Smooth muscle cell (in vitro differentiated cells): ENCODE measurements around the genes MTFR1L, AUNIP, STMN1 and ZNF593.

GRCh38 chr1:25819493-25820524, at the start of gene MTFR1L:
Gene MTFR1L, plus strand, starts transcription at chr1:25819954.
- RAMPAGE, long total RNA, result start-site peak on the plus strand at chr1:25819947-25820013, 348 and 511 reads in 2 replicates

DNA sequence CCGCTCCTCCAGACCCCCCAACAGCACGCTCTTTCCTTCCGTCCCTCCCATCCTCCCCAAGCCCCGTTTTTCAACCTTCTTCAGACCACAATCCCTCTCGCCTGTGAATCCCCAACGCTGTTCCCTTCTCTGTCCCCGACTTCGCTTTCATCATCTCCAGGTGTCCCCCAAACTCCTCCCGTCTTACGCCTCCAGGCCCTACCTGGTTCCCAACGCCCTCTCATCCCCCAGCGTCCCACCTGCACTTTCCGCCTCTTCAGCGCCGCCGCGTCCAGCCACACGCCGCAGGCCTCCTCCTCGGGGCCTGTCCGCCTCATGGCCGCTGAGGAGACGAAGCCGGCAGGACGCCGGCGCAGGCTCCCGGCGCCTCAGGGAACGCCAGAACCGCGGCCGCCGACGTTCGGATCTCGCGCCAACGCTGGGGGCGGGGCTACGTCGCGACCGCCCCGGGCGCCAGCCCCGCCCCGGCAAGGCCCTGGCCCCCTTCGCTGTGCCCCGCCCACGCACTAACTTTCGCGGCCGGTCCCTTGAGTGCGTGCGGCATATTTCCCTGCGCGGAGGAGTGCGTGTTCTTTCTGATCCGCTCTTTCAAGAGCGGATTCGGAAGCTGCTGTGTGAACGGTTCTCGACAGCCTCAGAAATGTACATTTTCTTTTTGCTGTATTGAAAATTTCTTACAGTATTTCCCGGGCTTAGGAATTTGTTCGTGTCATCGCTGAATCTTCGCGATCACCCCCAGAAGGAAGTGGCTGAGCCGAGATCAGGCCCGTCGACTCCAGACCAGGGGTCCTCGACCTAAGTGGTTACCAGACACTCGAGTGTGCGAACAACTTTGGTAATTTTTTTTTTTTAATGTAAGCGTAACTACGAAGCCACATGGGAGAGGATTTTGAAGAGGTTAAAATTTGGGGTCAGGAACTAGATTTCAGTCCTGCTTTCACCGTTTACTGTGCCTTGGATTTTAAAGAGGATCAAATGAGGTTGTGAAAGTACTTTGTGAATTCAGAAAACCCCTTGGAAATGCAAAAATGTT, at the start of gene AUNIP:
Gene AUNIP, minus strand, starts transcription at position 417 of the 1,033 bp plus-strand sequence.
- RAMPAGE, long total RNA, result start-site peak on the minus strand centred at position 372 of the sequence, 97 bp wide, 69 and 17 reads in 2 replicates; start-site peak on the plus strand centred at position 540 of the sequence, 73 bp wide, 11 and 18 reads in 2 replicates

DNA sequence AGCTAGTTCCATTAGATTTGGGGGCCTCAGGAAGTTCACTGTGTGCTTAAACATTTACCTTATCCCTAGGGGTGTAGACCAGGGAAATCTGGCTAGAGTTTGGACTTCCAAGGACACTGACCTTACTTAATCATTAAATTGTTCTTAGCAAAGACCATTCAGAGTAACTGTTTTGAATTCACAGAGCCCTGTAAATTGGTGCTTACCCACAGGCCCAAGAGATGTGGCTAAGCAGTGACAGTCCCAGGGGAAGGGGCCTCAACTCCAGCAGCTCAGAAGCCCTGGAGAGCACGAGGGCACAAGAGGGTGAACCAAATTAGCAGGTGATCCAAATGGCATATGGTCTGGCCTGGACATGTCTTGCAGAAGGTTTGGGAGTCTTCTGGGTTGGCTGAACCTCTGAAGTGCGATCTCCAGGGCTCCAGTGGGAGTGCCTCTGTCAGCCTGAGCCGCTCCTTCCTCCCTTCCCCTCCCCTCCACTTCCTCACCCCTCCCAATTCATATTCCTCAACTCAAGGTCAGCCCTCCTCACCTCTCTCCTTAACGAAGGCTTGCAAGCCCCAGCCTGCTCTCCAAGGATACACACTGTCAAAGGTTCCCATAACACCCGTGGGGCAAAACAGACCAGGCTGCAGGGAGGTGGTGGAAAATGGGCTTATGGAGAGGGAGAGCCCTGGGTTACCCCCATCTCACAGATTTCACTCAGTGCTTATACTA, 4.3 kb downstream of the PAQR7 start:
- RAMPAGE, long total RNA, result no peak

- RAMPAGE, long total RNA, result start-site peak on the minus strand at chr1:25906416-25906445, 4,419 and 2,498 reads in 2 replicates
Measured at GRCh38 chr1:25906343-25906739, at the start of gene STMN1. Gene STMN1, minus strand, starts transcription at chr1:25906419.

- RAMPAGE, long total RNA, result no peak
Measured at GRCh38 chr1:25907468-25907941, 1.3 kb upstream of the STMN1 start.

DNA sequence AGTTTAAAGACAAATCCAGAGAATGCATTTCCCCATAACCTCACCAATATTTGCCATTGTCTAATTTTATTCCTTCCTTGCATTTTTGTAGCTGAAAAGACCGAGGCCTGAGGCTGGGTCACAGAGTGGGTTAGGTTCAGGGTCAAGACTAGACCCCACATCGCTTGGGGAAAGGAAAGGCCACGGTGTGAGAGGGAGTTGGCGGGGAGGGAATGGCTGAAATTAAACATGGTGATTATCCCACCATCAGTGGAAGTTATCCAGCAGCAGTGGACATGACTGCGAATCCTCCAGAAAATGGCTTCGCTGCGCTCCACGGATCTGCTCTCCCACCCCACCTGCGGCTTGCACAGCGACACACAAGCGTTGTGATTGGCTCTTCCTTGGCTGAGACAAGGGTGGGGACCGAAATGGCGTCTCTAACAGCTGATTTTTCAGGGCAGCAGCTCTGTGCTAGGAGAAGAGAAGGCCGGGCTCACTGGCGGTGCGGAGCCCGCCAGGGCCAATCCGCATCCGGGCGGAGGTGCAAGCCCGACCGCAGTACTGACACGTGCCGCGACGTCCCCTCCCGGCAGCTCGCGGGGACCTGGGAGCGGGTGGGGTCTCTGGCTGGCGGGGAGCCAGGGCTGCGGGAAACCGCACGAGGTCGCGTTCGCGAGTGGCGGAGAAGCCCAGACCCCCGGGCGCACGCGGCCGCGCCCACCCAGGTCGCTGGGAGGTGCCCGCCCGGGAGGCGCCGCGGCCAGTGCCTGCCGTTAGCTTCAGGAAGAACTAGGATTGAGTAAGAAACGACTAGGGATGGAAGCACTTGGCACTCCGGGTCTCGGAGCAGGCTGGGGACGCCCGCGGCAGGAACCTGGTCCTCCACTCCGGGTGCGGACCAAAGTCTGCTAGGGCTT, 16.3 kb upstream of the STMN1 start:
- RAMPAGE, long total RNA, result no peak

DNA sequence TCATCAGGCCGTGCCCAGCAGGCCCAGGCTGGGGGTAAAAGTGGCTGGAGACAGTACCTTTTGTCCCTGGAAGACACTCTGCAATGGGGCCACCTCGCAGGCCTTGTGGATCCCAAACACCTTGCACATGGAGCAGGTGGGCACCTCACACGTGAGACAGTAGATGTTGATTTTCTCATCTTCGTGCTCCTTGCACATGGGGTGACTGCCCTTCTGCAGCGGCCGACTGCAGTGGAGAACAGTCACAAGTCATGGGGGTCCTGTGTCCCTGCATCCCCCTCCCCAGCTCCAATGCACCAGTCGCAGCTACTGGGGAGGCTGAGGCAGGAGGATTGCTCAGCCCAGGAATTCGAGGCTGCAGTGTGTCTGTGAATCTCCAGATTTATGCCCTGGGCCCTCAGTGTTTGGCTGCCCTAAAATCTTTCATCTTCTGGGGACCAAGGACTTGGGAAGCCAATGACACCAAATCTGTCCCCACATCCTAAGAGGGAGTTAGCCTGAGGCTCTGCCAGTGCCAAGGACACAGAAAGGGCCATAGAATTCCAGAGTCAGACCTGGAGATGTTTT, 6.2 kb downstream of the TRIM63 start:
- RAMPAGE, long total RNA, result no peak

DNA sequence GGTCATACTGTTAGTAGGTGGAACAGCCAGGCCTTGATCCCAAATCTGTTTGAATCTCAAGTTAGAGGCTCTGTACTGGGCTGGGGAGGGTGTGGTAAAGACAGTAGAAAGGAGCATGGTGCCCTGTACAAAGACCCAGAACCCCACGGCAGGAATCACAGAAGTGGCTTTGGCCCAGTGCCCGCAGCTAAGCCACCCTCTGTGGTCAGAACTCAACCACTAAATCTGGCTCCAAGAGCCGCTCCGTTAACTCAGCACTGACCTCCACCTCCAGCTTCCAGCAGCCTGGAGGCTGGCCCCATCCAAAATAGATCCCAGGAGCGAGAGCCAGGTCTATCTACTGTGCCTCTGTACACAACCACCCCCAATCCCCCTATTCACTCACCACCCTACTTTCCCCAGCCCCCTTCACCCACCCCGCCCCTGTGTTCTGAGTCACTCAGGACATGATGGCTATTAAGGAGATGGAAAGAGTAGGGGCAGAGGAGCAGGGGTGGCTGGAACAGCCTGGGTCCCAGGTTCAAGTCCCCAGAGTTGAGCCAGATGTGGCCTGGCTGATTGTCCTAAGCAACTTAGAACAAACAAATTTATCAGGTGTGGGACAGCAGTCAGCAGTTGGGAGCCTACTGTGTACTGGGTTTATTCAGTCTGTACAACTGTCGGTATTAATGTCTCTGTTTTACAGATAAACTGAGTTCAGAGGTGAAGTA, 14.3 kb upstream of the TRIM63 start:
- RAMPAGE, long total RNA, result no peak

GRCh38 chr1:26126972-26128014, 15.7 kb downstream of the PDIK1L start:
- RAMPAGE, long total RNA, result no peak

DNA sequence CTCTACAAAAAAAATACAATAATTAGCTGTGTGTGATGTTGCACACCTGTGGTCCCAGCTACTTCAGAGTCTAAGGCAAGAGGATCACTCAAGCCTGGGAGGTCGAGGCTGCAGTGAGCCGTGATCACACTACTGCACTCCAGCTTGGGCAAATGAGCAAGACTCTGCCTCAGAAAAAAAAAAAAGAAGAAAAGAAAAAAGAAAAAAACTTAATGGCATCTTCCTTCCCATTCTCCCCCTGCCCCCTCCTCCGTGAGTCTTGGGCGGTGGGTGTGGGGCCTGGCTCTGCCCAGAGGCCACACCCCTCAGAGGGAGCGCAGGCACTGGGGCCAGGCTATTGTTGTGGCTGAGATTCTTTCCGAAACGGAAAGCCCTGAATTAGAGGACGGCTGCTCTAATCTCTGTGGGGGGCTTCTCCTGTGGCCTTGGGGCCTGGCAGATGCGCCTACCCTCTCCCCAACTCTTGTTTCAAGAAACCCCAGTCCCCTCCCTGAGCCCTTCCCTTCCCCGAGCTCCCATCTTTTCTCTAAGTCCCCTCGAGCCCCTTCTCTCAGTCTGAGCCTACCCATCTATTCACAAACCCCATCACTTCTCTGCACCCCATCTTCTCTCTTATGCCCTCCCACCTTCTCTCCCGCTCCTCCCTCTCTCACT, 4.1 kb upstream of the FAM110D start:
- RAMPAGE, long total RNA, result no peak

- RAMPAGE, long total RNA, result no peak
Measured at GRCh38 chr1:26164215-26165094, 4.3 kb downstream of the C1orf232 start.

GRCh38 chr1:26169409-26170388, at the start of gene ZNF593:
Gene ZNF593, plus strand, starts transcription at chr1:26169908.
- RAMPAGE, long total RNA, result start-site peak on the plus strand at chr1:26169937-26169969, 143 and 97 reads in 2 replicates

- RAMPAGE, long total RNA, result no peak
Measured at GRCh38 chr1:26278180-26278829, 1.6 kb upstream of the SH3BGRL3 start.

GRCh38 chr1:26280970-26281855, 1.3 kb downstream of the SH3BGRL3 start:
- RAMPAGE, long total RNA, result no peak

DNA sequence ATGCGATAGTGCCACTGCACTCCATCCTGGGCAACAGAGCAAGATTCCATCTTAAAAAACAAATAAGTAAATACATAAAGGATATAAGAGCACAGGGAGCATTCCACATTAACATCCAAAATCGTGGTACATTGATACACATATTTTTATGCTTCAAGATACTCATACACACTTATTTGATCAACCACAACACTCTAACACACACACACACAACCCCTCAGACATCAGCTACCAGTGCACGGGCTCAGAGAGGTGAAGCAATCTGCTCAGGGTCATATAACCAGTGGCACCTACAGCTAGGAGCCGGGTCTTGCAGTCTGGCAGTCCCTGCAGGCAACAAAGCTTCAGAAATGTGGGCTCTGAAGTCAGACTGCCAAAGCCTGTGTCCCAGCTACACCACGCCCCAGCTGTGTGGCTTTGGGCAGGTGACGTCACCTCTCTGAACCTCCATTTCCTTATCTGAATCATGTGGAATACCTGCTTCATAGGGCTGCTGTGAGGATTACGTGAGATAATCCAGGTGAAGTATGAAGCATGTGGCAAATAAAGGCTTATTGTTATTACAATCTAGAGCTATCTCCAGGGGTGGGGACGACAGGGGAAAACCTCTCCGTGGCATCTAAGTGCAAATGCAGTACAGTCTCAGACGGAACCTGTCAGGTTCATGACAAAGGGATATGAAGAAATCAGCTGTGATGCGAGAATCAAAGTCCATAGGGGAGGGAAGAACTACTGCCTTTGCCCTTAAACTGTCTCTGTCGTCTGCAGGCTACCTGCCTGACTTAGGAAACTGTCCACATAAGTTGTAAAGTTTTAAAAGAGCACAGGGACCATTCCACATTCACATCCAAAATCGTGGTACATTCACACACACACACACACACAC, 4.9 kb upstream of the CRYBG2 start:
- RAMPAGE, long total RNA, result no peak

GRCh38 chr1:26412115-26413044, 1.8 kb downstream of the LIN28A start:
- RAMPAGE, long total RNA, result no peak

- RAMPAGE, long total RNA, result no peak
Measured at GRCh38 chr1:26483527-26484012, 11.3 kb downstream of the HMGN2 start.

- RAMPAGE, long total RNA, result no peak
Measured at GRCh38 chr1:26545448-26546129, 16.0 kb downstream of the RPS6KA1 start.

- RAMPAGE, long total RNA, result no peak
Measured at GRCh38 chr1:26694914-26695345, 885 bp upstream of the ARID1A start.

- RAMPAGE, long total RNA, result no peak
Measured at GRCh38 chr1:26778326-26778801, 9.4 kb upstream of the PIGV start.